SK-N-DZ (cell line): Measurements from ENCODE around the gene TMEM165.

GRCh38 chr4:47914775-47914924, 267 bp upstream of the NFXL1 start:
RAMPAGE:
- cytosol, long total RNA = no peak
- nucleus, long total RNA = no peak

GRCh38 chr4:47926748-47927258, 12.4 kb upstream of the NFXL1 start:
RAMPAGE:
- cytosol, long total RNA = no peak
- nucleus, long total RNA = no peak

DNA sequence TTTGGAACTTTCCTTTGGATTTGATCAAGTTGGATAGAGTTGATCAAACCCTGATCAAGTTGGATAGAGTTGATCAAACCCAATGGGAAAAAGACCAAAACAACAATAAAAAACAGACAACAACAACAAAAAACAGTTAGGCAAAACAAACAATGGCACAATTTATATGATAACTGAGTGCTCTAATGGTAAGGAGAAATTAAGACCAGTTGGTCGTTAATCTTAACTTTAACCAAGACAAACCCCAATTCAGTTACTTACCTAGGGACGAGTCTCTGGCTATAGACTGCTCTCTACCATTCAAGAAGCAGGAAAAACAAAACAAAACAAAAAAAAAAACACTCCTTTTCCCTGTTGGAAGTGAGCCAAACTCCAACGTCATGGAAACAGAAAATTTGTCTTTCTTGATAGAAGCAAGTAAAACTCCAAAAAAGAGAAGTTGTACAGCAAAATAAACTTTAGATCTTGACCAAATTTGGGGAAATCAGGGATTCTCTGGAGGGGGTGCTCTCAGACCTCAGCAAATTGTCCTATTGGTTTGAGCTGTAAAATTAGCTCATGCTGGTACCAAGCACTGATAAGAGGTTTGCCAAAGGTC, 3.8 kb downstream of the CNGA1 start:
RAMPAGE:
- cytosol, long total RNA = no peak
- nucleus, long total RNA = no peak

DNA sequence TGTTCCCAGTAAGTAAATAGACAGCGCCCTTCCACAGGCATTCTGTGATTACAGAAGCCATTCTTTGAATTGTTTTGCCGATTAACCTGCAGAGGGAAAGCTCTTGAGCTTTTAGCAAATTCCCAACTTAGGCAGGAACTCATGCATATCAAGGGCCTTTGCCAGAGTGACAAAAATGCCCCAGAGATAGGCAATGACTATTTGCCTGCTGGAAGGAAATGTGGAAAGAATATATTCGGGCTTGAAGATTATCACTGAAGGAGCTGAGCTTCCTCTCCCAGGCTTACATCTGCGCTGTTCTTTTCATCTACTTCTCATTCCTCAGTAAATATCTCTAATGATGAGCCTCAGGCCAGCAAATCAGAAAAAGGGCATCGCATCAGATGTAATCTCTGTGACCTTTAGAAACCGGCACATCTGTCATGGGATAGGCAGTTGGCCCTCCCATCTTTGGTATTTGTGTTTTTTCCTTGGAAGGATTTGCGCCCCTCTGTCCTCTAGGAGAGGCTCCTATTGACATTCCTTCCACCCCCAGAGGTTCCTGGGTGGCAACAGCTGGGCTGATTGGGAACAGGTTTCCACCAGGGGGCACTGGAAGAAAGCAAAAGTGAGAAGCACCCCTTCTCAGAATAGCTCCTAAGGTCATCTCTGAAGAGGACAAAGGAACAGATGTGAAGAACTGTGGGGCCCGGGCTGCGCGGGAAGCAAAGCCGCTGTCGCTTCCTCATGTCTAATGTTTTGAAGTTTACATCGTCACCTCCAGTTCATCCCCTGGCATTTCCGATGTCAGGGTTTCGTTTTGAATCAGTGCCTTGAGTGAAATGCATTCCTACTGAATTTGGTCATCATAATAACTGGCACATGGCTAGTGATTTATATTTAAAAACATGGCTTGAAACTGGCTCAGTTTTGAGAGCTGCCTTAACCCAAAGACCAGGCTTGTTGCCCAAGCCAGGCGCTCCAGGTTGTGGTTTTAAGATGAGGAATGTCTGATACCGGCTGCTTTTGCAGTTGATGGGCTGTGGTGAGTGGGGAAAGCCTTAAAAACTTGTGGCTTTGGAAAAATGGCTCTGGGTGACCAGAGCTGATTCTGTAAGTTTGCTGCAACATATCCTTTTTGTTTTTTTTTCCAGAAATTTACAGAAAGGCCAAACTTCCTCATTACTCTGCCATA, 6.3 kb downstream of the TXK start:
RAMPAGE:
- cytosol, long total RNA = no peak
- nucleus, long total RNA = no peak

GRCh38 chr4:48491191-48491991, 1.3 kb downstream of the ZAR1 start:
RAMPAGE:
- cytosol, long total RNA = no peak
- nucleus, long total RNA = no peak

RAMPAGE:
- cytosol, long total RNA = no peak
- nucleus, long total RNA = no peak
These were observed 51.2 kb downstream of the FRYL start for GRCh38 chr4:48728749-48729361.

GRCh38 chr4:51842391-51842958, 478 bp upstream of the DCUN1D4 start:
RAMPAGE:
- cytosol, long total RNA = no peak
- nucleus, long total RNA = no peak

DNA sequence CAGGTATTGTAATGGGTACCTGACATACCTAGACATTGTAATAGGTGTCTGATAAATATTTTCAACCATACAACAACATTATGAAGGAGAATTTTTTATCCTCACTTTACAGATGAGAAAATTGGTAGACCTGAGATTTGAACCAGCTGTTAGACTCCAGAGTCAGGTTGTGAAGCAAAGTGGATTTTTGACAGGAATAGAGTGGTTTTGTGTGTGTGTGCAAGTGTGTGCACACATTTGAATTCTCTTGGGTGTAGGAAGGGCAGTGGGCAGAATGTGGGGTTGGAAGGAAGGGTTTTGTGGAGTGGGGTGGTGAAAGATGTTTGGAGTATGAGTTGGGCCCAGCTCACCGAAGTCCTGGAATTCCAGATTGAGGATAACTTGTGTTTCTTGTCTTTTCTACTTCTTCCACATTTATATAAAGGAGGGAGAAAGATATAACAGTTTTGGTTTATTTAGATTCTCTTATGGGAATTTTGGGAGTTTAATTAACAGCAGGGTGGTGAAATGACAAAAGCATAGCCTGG, 18.2 kb downstream of the DCUN1D4 start:
RAMPAGE:
- cytosol, long total RNA = no peak
- nucleus, long total RNA = no peak

GRCh38 chr4:53014329-53014946, 152.3 kb downstream of the RASL11B start:
RAMPAGE:
- cytosol, long total RNA = no peak
- nucleus, long total RNA = no peak

DNA sequence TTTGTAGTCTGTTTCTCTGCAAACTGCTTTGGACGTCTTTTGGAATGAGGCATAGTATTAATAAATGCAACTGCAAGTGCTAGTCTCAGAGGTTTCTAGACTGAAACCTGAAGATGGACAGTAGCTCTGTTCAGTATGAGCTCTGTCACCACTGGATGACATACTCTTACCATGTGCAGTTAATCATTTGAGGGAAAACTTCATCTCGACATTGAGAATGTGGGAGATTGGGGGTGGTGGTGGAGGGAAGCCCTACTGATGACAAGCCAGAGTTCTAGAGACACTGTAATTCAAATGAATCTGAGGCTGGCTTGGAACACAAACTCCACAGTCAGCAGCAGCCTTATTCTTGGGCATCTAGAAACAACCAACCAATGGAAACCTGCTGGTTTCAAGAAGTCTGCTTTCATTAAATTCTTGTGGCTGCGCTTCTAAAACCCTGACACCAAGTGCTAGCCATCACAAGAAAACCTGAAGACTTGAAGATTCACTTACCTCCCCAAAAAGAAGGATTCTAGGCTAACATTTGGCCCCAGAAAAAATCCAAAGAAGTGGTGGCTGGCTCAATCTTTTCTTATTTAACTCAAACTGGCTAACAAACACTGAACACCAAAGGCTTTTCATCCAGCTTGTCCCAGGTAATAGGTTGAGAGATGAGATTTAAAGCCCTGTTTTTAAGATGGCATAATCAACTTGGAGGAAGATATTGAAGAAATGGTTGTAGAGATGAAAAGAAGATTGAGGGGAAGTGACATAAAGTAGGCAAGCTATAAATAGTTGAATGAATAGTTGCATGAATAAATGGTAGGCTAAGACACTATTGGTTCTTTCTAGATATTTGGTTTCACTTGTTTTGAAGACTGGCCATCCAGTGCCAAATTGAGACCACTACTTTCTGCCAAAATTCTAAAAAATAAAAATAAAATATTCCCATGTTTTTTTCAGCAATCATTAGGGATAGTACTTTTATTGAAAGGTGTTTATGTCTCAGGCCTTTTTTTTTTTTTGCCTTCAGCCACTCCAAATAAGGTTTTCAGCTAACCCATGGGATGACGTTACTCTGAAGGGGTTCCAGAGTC, 161.9 kb downstream of the RASL11B start:
RAMPAGE:
- cytosol, long total RNA = no peak
- nucleus, long total RNA = no peak

DNA sequence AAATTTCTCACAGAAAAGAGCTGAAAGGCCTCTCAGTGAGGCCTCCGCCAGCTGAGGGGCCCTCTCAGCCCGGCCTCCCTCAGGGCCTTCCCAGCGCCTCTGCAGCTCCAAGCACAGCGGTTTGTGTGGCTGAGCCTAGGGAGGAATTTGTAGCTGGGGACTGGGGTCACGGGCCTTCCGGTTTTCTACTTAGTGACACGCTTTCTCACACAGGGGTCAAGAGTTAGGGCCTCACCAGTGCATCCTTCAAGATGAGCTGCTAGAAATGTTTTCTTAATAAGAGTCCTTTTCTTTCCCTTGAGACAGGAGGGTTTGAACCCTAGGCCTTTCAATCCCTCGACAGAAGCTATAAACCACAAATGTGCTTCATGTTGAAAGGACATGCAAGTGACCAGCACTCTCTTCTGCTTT, 105.0 kb downstream of the CHIC2 start:
RAMPAGE:
- cytosol, long total RNA = no peak
- nucleus, long total RNA = no peak

DNA sequence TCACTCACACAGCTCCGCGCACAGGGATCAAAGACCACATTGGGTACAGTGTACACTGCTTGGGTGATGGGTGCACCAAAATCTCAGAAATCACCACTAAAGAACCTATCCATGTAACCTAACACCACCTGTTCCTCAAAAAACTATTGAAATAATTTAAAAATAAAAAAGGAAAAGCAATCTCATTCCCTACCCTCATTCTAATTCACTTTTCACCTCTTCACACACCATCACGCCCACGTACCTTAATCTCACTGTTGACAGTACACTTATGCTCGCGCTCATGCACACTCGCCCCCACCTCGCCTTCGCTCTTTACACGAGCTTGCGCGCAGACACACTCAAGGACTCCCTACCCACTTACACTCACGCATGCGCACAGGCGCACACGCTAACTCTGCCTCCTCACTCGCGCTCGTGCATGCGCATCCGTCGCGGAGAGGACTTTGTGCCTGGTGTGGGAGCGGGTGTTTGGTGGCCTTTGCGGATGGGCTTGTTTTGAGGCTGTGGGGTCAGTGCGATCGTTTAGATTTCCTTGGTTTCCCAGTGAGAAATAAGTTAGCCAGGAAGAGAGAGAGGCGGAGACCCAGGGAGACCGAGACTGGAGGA, 8.3 kb upstream of the GSX2 start:
RAMPAGE:
- cytosol, long total RNA = no peak
- nucleus, long total RNA = no peak

DNA sequence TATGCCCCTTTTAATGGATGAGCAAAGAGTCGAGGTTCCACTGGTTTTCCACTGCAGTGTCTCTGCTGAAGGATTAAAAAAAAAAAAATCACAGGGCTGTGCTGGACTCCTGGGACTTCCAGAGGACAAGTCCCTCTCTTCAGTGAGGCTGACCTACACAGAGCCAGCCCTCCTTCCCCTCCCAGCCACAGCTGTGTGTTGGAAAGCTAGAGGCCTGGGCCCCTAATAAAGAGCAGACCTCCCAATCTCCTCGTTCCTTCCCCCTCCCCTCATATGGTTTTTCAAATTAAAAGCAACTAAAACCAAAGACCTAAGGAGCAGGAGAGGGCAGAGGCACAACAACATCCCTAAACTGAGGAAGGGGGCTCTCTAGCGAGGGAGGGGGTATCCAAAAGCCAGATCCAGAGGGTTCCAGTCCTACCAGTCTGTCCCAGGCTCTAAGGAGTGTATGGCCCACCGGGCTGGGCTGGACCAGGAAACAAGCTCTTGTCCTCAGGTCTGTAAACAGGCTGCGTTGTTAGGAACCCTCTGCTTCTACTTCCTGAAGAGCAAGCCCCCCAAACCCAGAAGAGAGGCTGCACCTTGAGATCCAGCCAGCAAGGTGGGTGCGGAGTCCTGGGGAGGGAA, 4.0 kb upstream of the PDGFRA start:
RAMPAGE:
- cytosol, long total RNA = no peak
- nucleus, long total RNA = no peak

DNA sequence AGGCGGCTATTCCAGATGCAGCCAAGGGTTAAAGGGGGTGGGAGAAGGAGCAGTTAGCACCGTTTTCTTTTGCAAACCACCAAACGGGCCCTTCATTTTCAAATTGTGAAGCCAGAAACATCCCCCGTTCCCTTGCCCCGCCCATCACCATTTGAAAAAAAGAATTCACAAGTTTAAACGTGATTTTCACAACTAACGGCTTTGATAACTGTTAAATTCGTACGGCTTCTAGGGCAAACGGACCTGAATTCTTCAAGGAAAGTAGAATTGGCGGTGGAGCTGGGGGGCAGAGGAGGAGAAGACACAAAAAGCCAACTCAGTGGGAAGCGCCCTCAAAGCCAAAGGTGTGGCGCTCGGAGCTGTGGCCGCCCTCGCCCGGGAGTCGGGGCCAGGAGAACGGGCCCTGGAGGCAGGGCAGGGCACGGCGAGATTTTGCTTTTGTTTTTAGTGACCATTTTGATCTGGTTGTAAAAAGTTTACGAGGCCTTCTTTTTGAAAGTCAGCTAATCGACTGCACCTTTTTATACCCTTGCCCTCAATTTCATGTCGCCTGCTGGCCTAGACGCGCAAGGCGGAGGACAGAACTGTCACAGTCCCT, 3.2 kb upstream of the PDGFRA start:
RAMPAGE:
- cytosol, long total RNA = no peak
- nucleus, long total RNA = no peak

RAMPAGE:
- cytosol, long total RNA = no peak
- nucleus, long total RNA = no peak
These were observed 1.7 kb upstream of the PDGFRA start for GRCh38 chr4:54227319-54227882.

DNA sequence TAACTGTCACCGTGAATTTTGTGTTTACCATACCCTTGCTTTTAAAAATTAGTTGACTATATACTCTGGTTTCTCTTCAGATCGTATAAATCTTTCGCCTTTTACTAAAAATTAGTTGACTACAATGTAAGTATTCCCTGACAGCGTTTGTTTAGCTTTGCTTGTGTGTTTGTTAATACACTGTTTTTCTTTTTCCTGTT, 96.7 kb downstream of the KDR start:
RAMPAGE:
- cytosol, long total RNA = no peak
- nucleus, long total RNA = no peak

RAMPAGE:
- cytosol, long total RNA = no peak
- nucleus, long total RNA = no peak
These were observed 45.5 kb downstream of the KDR start for GRCh38 chr4:55079754-55080338.

DNA sequence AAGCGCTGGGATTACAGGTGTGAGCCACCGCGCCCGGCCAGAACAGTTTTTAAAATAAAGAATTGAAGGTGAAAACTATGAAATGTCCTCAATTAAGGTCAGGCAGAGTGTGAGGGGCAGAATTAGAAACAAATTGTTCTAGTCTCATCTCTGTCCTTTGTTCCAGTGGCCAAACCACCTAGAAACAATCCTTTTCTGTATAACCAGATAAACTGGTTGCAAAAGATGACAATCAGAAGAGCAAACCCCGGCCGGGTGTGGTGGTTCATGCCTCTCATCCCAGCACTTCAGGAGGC, 14.9 kb downstream of the SRD5A3 start:
RAMPAGE:
- cytosol, long total RNA = no peak
- nucleus, long total RNA = no peak

RAMPAGE:
- cytosol, long total RNA = no peak
- nucleus, long total RNA = no peak
These were observed at the start of gene TMEM165 for GRCh38 chr4:55395237-55396276. TSS of gene TMEM165 (plus strand) at chr4:55395957.

GRCh38 chr4:55609239-55609936, 17.3 kb upstream of the PDCL2 start:
RAMPAGE:
- cytosol, long total RNA = no peak
- nucleus, long total RNA = no peak